Upper lobe of left lung (tissue), 5 donors: ENCODE measurements around a stretch of chr2.

- PRO-cap, 2 experiments: no peak in any of the 2 experiments
- RAMPAGE, long total RNA, 4 experiments: no peak in any of the 4 experiments
These were observed 28.9 kb downstream of the STEAP3 start for GRCh38 chr2:119252241-119253322.

DNA sequence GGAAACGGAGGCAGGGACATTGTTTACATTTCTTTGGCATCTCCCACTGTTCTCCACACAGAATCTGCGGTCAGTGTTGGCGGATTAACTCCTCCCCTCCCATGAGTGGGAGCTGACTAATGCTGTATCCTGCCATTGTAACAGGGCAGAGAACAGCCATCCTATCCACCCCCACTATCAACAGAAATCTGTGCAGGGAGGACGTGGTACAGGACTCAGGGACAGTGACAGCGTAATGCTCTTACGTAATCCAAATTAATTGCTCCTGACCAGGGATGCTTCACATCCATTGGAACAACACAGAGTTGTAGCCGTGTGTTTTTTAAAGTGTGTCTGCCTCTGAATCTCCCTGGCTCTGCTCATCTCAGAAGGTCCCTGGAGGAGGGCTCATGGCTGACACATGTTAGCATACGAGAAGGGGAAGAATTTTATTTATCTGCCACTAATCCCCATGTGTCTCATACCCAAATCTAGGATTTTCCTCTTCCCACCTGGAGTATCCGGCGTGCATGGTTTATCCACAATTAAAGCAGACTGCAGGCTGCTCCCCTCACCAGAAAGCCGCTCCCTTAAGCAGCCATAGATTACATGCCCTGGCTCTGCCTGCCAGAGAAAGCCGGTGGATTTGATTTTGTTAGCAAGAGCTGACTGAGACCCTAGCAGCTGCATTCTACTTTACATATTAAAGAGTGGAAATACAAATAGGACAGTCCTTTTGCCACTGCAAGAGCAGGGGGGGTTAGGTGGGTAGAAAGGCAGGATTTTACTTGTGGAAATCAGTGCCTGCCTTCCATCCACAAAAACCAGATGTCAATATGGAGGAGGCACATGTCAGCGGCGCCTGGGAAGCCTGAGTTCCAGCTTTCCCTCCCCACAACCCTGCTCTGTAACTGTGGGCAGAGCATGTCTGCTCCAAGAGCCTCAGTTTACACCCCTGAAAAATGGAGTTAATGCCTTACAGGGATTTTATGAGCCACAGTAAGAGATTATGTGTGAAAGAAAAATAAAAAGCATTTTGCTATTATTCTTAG, 32.6 kb downstream of the STEAP3 start:
- PRO-cap, 2 experiments: no peak in any of the 2 experiments
- RAMPAGE, long total RNA, 4 experiments: no peak in any of the 4 experiments

- PRO-cap, 2 experiments: no peak in any of the 2 experiments
- RAMPAGE, long total RNA, 4 experiments: no peak in any of the 4 experiments
These were observed 522 bp downstream of the C2orf76 start for GRCh38 chr2:119366120-119366504.

- PRO-cap, 2 experiments: no peak in any of the 2 experiments
- RAMPAGE, long total RNA, 4 experiments: no peak in any of the 4 experiments
These were observed 33.2 kb downstream of the TMEM37 start for GRCh38 chr2:119464779-119465372.

- PRO-cap, 2 experiments: no peak in any of the 2 experiments
- RAMPAGE, long total RNA, 4 experiments: no peak in any of the 4 experiments
These were observed 5.1 kb upstream of the TMEM185B start for GRCh38 chr2:120228354-120228615.

GRCh38 chr2:120238591-120239322, 13.9 kb upstream of the RALB start:
- PRO-cap, 2 experiments: peak in 1 of 2 experiments; most common plus-strand start chr2:120238943 (in 1)
- RAMPAGE, long total RNA, 4 experiments: no peak in any of the 4 experiments

- PRO-cap, 2 experiments: no peak in any of the 2 experiments
- RAMPAGE, long total RNA, 4 experiments: no peak in any of the 4 experiments
These were observed 2.3 kb downstream of the INHBB start for GRCh38 chr2:120348230-120348661.

DNA sequence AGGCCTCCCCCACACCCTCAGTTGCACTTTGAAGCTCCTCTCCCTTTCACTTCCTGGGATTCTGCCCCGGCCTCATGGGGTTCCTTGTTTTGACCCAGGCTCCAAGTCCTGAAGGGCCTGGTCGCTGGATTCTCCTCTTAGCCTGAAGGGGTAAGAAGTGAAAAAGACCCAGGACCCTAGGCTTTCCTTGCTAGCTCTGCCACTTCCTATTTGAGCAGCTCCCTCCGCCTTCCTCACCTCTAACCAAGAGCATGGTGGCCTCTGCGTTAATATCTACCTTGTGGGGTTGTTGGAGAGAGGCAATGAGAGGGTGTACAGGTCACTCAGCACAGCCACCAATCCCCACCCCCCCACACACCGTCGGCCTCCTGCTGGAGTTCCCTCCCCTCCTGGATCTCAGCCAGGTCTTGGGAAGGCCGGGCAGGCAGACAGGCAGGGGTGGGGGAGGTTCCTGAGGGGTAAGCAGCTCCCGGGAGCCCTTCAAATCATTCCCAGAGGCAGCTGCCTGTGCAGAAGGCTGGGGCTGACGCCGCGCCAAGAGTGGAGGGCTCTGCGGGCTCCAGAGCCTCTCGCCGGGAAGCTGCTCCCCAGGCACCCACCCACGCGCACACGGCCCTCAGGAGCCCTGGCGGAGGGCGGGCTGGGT, 49.8 kb downstream of the INHBB start:
- PRO-cap, 2 experiments: no peak in any of the 2 experiments
- RAMPAGE, long total RNA, 4 experiments: no peak in any of the 4 experiments

DNA sequence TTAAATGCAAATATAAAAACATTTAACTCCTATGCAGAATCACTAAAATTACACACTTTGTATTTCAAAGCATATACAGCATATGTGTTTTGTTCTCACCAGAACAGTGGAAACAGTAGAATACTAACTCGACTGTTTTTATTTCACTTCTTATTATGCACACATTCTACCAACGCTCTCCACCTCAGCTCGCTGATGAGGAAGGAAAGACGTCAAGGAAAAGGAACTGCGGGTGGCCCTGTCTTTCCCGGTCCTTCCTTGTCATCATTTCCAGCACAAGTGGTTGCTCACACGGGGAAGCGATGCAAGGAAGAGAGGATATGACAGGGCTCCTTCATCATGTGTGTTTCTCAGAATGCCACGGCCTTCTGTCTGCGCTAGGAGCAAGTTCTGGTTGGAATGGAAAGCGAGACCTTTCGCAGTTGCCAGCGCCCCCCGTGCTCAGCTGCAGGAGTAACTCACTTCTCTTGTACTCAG, 191.9 kb upstream of the GLI2 start:
- PRO-cap, 2 experiments: peak in 1 of 2 experiments; most common plus-strand start position 386 of the sequence (in 1); most common minus-strand start position 194 of the sequence (in 1)
- RAMPAGE, long total RNA, 4 experiments: no peak in any of the 4 experiments

DNA sequence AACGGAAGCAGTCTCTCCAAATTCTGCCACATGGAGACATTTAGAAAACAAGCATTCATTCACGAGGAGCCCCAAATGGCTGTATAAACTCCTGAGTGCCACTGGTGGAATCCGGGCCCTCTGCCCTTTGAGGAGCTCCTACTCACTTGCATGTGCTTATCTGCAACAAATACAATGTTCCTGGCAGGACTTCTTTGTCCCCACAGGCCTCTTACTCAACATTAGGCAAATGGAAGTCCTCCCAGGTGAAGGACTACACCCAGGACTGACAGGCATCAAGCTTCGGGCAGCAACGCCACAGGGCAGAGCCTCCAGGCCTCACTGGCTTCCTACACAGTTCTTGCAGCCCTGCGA, 187.1 kb upstream of the GLI2 start:
- PRO-cap, 2 experiments: no peak in any of the 2 experiments
- RAMPAGE, long total RNA, 4 experiments: no peak in any of the 4 experiments

GRCh38 chr2:120660731-120661149, 74.9 kb upstream of the GLI2 start:
- PRO-cap, 2 experiments: no peak in any of the 2 experiments
- RAMPAGE, long total RNA, 4 experiments: no peak in any of the 4 experiments

GRCh38 chr2:120687986-120688400, 47.7 kb upstream of the GLI2 start:
- PRO-cap, 2 experiments: no peak in any of the 2 experiments
- RAMPAGE, long total RNA, 4 experiments: no peak in any of the 4 experiments

- PRO-cap, 2 experiments: no peak in any of the 2 experiments
- RAMPAGE, long total RNA, 4 experiments: no peak in any of the 4 experiments
These were observed 760 bp upstream of the GLI2 start for GRCh38 chr2:120734851-120735365.

- PRO-cap, 2 experiments: no peak in any of the 2 experiments
- RAMPAGE, long total RNA, 4 experiments: no peak in any of the 4 experiments
These were observed 109.6 kb downstream of the GLI2 start for GRCh38 chr2:120845185-120845670.

GRCh38 chr2:121210718-121211577, 74.1 kb downstream of the TFCP2L1 start:
- PRO-cap, 2 experiments: no peak in any of the 2 experiments
- RAMPAGE, long total RNA, 4 experiments: no peak in any of the 4 experiments

DNA sequence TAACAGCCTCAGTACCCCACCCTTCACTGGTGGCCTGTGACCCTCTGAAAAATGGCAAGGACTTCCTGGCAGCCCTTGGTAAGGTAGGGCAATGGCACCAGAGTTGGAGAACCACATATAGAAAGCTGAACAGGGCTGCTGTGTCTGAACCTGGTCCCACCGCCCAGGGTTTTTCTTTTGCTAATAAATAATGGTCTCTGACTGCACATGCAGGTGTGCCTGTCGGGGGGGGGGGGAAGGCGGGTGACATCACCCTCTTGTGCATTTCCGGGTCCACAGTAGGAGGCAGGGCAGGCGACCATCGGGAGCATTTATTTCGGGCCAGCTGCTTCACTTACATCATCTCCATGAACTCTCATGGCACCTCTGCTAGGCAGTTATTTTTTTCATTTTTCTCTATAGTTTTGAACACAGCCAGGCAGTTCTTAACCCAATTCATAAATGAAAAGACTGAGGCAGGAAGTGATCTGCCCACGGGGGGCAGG, 50.8 kb upstream of the TFCP2L1 start:
- PRO-cap, 2 experiments: no peak in any of the 2 experiments
- RAMPAGE, long total RNA, 4 experiments: no peak in any of the 4 experiments

DNA sequence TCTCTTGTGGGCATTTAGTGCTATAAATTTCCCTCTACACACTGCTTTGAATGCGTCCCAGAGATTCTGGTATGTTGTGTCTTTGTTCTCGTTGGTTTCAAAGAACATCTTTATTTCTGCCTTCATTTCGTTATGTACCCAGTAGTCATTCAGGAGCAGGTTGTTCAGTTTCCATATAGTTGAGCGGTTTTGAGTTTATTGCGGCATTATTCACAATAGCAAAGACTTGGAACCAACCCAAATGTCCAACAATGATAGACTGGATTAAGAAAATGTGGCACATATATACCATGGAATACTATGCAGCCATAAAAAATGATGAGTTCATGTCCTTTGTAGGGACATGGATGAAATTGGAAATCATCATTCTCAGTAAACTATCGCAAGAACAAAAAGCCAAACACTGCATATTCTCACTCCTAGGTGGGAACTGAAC, 154.5 kb upstream of the TFCP2L1 start:
- PRO-cap, 2 experiments: no peak in any of the 2 experiments
- RAMPAGE, long total RNA, 4 experiments: no peak in any of the 4 experiments

- PRO-cap, 2 experiments: no peak in any of the 2 experiments
- RAMPAGE, long total RNA, 4 experiments: no peak in any of the 4 experiments
These were observed 118.3 kb downstream of the CLASP1 start for GRCh38 chr2:121531010-121531359.

DNA sequence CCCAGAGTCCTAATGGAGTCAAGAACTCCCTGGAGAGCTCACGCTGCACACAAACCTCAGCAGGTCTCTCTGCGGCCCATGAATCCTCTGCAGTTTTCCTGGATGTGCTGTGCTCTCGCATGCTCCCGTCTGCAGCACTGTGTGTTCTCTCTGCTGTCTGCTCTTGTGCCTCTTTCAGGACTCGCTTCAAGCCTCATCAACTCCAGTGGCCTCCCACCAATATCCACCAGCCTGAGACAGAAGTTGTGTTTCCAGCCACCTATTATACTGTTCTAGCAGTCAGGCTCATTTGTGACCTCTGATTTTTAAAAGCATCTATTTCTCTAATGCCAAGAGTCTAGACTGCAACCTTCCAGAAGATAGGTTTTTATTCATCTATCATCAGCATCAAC, 94.2 kb downstream of the CLASP1 start:
- PRO-cap, 2 experiments: no peak in any of the 2 experiments
- RAMPAGE, long total RNA, 4 experiments: no peak in any of the 4 experiments

- PRO-cap, 2 experiments: no peak in any of the 2 experiments
- RAMPAGE, long total RNA, 4 experiments: no peak in any of the 4 experiments
These were observed 12.8 kb downstream of the TSN start for GRCh38 chr2:121768193-121768680.